ENCODE results near the gene CDH2.

- RRBS = no CpG with 5 or more reads among the region's 11 CpGs
These were observed 59.7 kb downstream of the CABYR start for GRCh38 chr18:24198491-24198960.

GRCh38 chr18:24359910-24360146 lies 37.8 kb downstream of the OSBPL1A start:
- RRBS = no CpG with 5 or more reads among the region's 7 CpGs

GRCh38 chr18:24805226-24805500 lies 344.7 kb downstream of the HRH4 start:
- RRBS = no CpG with 5 or more reads among the region's 3 CpGs

GRCh38 chr18:25288835-25289306 lies 63.1 kb downstream of the ZNF521 start:
- RRBS = no CpG with 5 or more reads among the region's 3 CpGs

DNA sequence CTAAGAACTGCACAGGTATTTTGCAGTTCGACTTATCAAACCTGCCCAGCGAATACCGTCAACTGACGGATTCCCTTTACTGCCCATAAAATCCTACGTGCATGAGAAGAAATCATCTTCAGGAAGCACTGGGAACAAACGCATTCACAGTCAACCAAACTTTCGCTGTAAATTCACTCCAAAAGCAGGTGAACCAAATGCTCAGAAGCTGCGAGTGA lies 3.3 kb downstream of the ZNF521 start:
- RRBS = no CpG with 5 or more reads among the region's 8 CpGs

- RRBS = no CpG with 5 or more reads among the region's 74 CpGs
These were observed 1.3 kb downstream of the ZNF521 start for GRCh38 chr18:25350530-25351297.

DNA sequence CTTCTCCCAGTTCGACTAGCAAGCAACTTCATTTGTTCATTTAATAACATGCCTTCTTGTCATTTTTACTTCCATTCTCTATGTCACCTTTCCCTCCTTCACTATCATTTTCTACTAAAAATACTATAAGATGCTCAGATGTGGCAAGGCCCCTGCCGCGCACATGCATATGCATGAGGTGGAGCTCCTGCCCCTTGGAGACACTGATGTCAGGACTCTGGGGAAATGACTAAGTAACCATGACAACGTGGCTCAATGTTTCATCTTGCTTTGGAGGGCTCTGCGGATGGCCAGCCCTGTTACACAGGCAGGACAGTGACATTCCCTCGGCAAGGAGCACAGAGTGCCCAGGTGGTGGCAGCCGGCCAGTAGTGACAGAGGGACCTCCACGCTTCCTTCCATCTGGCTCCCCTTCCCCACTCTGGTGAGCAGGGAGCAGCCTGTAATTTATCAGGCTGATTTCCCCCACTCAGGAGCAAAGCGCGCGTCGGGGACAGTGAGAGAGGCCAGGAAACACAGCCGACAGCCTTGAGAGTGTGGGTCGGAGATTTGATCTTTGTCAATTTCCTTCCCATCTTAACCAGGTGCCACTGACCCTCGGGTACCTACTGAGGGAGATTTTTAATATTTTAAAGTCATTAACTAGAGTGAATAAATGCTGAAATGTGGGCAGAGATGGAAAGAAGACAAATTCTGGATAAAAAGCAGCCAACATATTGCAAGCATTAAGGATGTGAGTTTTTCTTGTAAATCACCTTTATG lies 364.0 kb downstream of the SS18 start:
- RRBS = no CpG with 5 or more reads among the region's 15 CpGs

- RRBS = no CpG with 5 or more reads among the region's 5 CpGs
These were observed 236.0 kb downstream of the SS18 start for GRCh38 chr18:25854393-25854863.

DNA sequence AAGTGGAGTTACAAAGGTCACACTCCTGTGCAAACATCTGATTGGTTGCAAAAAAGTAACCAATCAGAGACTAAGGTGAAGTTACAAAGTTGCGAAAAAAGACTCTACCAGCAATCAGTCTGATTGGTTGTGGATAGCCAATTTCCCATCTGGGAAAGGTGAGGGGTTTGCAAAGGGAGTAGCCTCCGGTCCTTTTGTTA lies 131.9 kb downstream of the SS18 start:
- RRBS = no CpG with 5 or more reads among the region's 2 CpGs

DNA sequence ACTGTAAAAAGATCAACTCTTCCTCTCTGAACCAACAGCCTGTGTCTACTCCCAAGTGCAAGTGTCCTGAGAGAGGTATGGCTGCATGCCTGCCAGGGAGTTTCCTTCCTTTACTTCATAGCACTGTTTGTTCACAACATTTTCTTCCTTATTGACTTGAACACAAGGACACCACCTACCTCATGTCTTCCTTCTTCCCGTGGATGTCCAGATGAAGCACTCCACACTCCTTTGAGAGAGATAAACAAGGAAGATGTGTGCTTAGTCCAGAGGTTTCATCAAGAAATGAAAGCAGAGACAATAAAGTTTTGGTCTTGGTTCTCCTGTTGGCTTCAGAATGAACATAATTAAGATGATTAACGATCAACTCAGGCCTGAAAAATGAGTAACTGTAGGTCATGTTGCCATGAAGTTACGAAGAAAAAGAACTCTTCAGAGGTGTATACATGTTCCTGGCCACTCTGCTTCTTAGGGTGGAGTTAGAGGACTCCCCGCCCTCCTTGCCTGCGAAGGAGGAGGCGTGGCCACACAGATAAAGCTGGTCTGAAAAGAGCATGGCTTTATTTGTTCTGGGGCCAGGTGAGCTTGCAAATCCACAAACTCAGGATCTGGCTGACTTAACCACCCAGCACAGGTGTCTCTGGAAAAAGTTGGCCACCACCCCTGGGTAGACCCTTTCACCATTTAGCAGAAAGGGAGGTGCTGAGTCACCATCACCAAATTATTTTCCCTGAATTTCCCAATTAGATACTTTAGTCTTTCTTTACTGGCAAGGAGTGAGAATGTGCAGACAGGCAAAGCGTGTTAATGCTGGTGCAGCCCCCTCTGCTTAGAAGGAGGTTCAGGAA lies 155.1 kb upstream of the KCTD1 start:
- RRBS = no CpG with 5 or more reads among the region's 7 CpGs

DNA sequence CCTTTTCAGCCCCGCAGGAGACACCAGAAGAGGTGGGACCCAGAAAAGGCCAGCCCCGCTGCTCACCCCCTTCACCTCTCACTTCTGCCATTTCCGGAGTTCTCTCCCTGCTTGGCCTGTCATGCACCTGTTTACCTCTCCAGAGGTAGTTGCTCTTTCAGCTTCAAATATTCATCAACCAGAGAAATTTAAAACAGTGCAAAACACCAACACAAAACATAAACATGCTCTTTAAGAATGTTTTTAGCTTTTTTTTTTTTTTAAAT lies 783 bp downstream of the AQP4 start:
- RRBS = no CpG with 5 or more reads among the region's 3 CpGs

DNA sequence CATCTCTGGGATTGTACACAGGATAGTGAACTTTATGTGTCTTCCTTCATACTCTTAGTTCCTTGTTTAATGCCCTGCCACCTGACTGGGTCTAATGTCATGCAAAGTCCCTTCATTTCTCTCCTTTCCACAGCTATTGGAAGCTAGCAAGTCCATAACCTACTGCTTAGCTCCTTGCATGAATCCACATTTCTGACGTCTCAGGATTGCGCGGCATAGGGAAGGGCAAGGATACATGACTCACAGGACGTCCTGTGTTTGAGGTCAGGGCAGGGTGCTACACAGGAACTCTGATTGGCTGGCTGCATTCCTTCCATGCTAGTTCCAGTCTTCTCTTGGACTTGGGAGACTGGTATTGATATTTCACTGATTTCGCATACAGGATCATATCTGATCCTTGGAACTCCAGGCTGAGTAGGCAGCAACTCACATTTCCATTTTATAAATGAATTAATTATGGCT lies 137.9 kb downstream of the CDH2 start:
- RRBS = no CpG with 5 or more reads among the region's 5 CpGs

GRCh38 chr18:28174922-28175982 lies 1.7 kb downstream of the CDH2 start:
- RRBS = 6% methylated on average over 8 of the region's 57 CpGs

- RRBS = 3% methylated on average over 37 of the region's 103 CpGs
These were observed at the start of gene CDH2 for GRCh38 chr18:28176540-28177496. TSS of gene CDH2 (minus strand) at chr18:28177130.

DNA sequence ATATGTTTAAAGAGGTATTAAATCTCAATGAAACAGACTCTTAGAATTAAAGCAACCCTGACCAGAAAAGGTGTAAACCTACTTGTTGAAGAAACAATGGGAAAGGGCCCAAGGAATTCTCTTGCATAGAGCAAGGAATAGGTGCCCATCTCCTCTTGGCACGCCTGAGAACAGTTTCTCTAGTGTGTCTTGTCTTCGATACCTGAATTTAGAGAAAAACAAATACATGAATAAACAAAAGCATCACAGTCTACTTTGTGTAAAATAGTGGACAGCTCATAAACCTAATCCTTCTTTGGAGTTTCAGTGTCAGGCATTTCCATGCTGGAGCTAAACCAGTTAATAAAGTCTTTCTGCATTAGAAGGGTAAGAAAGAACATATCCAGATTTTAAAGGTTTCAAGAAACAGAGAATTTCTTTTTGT lies 13.1 kb downstream of the DSC3 start:
- RRBS = no CpG with 5 or more reads among the region's 2 CpGs

DNA sequence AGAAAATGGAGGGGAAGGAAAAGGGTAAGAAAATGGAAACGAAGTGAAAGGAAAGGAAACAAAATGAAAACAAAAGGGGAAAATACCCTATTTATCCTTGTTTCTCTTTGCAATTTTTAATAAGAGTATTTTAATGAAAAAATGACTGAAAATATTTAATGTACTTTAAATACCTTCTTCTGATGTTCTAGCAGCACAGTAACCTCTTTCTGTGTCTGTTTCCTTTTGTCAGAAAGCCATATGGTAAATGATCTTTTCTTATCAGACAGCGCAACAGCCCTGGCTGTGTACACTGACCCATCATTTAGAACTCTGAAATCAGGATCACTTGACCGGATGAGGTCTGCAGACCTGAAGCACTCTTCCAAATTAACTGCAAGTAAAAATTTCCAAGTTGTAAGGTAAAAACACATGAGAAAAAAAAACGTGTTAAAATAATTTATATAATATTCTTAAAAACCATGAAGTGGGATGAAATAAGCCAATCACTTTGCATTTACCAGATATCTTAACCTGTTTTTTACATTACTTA lies 11.7 kb downstream of the DSC3 start:
- RRBS = no CpG with 5 or more reads among the region's 4 CpGs

GRCh38 chr18:31241596-31242552 lies 76.1 kb upstream of the DSG1 start:
- RRBS = no CpG with 5 or more reads among the region's 4 CpGs

DNA sequence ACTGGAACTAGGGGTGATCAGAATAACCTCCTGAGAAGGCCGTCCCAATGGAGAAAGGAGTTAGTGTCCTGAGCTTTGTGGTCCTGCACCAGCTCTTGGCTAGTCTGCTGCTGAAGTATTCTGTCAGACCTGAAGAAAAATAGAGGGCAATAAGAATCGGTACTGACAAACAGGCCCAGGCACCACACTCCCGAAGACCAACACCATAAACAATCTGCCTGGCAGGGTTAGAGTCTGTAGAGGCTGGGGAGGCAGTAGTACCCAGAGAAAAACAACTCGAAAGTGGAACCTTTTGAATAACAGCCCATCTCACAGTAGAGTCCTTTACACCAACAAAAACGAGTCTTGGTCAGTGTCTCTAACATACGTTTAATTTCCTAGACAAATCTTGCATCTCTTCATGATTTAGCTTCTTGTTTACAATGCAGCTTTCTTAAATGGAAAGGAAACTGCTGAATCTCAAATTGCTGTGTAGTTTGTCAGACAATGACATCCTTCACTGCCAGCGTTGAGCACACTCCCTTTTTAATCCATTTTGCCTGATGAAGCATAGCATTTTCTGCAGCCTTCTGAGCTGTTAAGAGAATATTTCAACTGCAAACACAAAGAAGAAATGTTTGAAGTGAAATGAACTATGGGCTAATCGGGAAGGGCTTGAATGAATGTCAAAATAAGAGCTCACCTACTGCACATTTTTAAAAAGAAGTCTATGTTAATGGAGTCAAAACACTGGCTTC lies 73.1 kb upstream of the DSG1 start:
- RRBS = no CpG with 5 or more reads among the region's 8 CpGs

DNA sequence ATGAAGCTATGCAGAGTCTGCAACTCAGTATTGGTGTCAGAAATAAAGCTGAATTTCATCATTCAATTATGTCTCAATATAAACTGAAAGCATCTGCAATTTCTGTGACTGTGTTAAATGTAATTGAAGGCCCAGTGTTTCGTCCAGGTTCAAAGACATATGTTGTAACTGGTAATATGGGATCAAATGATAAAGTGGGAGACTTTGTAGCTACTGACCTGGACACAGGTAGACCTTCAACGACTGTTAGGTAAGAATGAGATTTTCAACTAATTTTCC lies 18.3 kb downstream of the DSG1 start:
- RRBS = no CpG with 5 or more reads among the region's 2 CpGs